HL-60 (cell line): ENCODE measurements around a stretch of chr5.

DNA sequence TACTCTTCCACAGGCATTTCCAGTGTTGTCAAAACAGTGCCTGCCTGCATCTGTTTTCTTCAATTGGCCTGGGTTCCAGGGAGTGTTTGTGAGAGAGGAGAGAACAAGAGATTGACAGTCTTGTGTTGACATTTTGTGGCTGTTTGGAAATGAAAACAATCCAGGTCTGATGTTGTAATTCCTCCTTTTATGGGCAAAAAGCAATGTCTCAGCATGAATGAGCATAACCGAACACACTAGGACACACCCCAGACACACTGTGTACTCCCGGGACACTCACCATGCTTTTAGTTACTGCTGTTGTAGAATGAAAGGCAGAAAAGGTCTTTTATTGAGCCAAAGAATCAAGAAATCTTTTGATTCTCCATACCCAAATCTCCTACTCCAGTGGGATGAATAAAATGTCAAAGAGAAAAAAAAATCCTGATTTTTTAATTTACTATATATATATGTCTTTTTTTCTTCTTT is 208.3 kb upstream of the ANKRD55 start:
- RRBS = no CpG with 5 or more reads among the region's 2 CpGs

GRCh38 chr5:56822950-56823473 is 7.7 kb downstream of the MAP3K1 start:
- RRBS = no CpG with 5 or more reads among the region's 6 CpGs

- RRBS = no CpG with 5 or more reads among the region's 2 CpGs
These were observed 23.0 kb downstream of the MAP3K1 start for GRCh38 chr5:56838272-56838864.

- RRBS = no CpG with 5 or more reads among the region's 4 CpGs
These were observed 43.1 kb downstream of the MAP3K1 start for GRCh38 chr5:56858249-56859002.

- RRBS = no CpG with 5 or more reads among the region's 1 CpG
These were observed 71.0 kb upstream of the GPBP1 start for GRCh38 chr5:57102872-57103213.

DNA sequence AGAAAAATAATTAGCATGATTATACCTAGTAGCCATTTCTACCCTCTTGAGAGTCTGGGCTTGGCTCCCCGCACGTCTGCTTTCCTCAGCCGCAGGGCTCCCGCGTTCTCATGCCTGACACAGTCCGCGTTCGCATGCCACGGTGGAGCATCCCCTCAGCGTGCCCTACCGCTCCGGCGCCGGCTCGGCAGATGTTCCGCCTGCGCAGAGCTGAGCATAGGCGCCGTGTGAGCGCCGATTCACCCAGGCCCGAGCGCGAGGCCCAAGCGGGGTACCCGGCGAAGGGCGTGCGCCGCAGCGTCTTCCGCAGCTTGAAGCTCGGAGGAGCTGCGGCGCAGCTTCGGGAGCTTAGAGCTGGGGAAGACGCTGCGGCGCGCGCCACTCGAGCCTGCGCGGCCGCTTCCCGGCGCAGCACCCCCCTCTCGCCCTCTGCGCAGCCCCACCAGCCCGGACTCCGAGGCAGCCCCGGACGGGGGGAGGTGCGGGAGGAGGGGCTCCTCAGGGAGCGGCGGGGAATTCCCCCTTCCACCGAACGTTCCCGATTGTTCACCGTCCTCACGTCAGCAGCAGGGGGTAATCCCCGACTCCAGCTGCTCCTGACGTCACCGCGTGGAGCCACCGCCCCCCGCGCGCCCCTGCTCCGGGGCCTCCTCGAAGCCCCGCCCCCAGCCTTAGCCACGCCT is 595 bp upstream of the GPBP1 start:
- RRBS = 4% methylated on average over 14 of the region's 73 CpGs

DNA sequence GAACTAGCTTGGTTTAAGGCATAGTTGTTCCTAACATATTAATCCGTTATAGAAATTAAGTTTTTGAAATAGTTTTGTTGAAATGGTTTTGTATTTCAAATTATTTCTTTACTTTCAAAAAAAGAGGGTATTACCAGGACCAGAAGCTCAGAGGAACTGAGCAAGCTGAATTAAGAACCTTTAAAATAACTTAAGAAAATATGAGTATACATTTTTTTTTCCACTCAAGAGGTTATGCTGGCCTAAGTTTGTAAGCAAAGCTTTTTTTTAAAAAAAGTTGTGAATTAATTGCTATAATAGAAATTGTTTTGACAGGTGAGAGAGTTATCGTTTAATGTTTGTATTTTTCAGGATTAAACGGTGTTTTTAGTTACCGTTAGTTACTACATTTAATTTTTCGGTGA is 3.1 kb downstream of the GPBP1 start:
- RRBS = no CpG with 5 or more reads among the region's 5 CpGs

DNA sequence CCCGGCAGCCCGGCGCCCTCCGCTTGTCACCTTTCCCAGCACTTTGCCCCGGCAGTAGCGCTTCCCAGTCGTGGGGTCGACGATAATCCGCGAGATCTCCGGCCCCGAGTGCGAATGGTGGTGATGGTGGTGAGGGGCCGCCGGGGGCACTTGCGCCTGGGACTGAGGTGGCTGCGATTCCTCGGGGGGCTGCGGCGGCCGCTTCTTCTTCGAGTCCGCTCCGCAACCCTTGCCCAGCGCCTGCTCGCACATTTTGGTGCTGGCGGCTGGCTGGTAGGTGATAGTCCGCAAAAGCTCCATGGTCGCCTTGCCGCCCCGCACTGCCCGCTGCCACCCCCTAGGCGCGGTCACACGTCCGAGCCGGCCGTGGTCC is 240 bp downstream of the PLK2 start:
- RRBS = 5% methylated on average over 14 of the region's 39 CpGs

GRCh38 chr5:58982929-58983455 is 400.1 kb downstream of the RAB3C start:
- RRBS = no CpG with 5 or more reads among the region's 12 CpGs

DNA sequence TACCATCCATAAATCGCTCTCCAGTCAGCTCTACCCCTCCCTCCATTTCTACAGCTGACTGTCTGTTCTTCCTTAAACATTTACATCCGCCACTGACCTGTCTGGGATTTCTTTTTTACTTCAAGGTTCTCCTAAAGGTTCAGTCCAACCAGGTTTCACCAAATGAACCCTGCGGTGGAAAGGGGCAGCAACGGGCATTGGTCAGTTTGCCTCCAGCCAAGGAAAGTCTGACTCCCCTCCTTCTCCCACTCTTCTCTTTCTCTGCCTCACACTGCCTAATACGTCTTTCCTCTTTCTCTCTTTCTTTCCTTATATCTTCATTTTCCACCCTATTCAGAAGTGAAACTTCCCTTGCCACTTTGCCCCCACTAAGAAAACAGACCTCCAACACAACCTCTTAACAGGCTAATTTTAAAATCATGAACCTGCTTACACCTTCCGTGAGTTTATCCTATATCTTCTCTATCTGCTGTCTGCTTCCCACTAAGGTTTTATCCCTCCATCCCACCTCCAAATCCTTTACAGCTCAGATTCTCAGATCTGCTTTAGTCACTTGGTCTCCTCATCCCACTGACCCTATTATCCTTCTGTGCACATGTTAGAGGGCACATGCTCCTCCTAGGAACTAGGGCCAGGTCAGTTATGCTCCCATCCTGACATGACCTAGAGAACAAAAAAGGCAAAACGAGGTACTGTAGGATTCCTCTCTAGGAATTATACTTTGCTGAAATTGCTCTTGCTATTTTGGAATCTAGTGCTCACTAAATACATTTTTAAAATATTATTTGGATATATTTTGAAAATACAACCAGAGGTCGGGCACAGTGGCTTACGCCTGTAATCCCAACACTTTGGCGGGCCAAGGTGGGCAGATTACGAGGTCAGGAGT is 439.4 kb downstream of the RAB3C start:
- RRBS = no CpG with 5 or more reads among the region's 11 CpGs

- RRBS = no CpG with 5 or more reads among the region's 5 CpGs
These were observed 541.4 kb downstream of the RAB3C start for GRCh38 chr5:59124113-59124793.

DNA sequence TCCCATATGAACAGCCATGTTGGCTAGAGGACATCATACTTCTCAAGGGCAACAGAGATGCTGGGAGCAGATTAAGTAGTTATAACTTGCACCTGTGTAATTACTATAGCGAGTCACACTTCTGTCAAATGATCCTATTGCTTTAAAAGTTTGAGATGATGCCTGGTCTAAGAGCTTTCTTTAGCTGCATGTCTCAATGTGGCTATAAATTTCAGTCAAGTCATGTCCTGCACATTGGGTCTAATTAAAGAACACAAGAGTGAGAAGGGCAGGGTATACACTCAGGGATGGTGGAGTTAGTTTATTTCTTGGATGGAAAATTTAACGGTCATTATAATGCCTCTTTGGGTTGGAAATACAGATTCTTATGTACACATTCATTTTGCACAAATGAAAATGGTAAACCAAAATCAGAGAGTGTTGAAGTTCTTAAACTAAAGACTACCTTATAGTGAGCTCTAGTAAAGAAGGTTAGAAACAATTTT is 557.3 kb downstream of the RAB3C start:
- RRBS = no CpG with 5 or more reads among the region's 2 CpGs

- RRBS = no CpG with 5 or more reads among the region's 1 CpG
These were observed 610.9 kb downstream of the RAB3C start for GRCh38 chr5:59193802-59194104.

DNA sequence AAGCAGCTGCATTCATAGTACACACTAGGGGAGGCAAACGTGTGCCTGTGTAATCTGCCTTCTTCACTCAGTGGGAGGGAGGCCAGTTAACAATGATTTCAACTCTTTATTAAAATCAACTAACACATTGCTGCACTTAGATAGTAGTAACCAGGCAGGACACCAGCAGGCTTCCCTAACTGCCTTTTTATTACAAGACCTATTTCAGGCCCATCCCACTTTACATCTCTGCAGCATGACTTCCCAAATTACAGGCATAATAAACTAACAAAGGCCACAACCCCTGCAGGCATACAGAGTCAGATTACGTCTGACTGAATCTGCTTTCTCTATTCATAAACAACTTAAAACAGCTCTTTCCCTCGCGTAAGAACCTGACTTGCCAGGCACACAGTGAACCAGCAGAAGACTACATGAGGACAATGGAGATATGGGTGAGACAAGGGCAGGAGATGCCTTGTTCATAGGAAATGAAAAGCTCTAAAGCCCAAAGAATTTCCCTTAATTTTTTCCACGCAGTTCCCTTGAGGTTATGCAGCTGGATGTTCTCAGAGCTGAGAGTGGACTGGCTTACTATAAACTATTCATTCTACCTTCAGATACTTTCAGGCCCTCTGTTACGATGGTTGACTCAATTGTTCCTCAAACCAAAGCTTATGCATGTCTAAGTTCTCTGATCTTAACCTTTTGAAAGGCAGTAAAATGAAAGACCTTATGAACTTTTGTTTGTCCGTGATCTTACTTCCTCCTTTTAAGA is 576.1 kb downstream of the PDE4D start:
- RRBS = no CpG with 5 or more reads among the region's 7 CpGs

- RRBS = no CpG with 5 or more reads among the region's 4 CpGs
These were observed 350.1 kb downstream of the PDE4D start for GRCh38 chr5:59543427-59543841.

DNA sequence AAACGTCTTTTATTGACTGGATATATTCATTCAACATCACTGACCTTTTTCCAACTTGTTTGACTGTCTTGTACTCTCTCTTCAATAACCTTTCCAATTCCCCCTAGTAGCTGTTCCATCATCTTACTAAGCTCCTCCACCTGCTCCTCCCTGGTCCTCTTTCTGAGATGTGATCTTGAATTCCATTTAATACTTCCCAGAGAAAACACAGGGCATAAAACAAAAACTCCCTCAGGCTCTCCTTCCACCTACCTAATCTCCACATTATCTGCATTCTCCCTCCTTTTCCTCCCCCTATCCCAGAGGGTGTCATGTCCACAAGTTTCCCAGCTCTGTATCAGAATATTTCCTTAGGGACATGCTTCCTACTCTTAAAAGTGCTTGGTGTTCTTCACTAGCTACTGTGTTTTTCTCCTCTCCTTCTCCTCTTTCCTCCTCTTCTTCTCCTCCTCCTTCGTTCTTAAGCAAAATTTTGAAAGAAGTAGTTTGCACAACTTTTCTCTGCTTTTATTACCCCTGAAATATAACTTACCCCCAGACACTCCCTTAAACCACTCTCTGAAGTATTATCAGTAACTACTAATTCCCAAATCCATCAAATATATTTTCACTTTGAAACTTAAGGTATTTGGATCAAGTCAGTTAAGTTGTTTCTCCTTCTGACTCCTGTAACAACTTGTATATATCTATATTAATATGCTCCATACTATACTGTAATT is 314.9 kb downstream of the PDE4D start:
- RRBS = no CpG with 5 or more reads among the region's 2 CpGs

DNA sequence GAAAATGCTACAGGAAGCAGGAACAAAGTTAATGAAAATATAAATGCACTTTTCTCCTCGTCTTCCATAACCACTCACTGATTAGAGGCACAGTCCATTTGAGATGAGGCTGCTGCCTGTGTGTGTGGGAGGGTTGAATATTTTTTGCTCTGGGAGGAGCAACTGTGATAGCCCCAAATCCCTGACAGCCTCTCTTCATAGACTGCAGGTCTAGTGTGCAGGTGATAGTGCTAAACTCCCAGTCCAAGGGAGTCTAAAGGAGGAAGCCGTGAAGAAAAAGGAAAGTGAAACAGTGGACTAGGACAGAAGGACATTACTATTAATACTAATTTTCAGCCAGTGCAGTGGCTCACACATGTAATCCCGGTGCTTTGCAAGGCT is 295.1 kb downstream of the PDE4D start:
- RRBS = no CpG with 5 or more reads among the region's 3 CpGs

DNA sequence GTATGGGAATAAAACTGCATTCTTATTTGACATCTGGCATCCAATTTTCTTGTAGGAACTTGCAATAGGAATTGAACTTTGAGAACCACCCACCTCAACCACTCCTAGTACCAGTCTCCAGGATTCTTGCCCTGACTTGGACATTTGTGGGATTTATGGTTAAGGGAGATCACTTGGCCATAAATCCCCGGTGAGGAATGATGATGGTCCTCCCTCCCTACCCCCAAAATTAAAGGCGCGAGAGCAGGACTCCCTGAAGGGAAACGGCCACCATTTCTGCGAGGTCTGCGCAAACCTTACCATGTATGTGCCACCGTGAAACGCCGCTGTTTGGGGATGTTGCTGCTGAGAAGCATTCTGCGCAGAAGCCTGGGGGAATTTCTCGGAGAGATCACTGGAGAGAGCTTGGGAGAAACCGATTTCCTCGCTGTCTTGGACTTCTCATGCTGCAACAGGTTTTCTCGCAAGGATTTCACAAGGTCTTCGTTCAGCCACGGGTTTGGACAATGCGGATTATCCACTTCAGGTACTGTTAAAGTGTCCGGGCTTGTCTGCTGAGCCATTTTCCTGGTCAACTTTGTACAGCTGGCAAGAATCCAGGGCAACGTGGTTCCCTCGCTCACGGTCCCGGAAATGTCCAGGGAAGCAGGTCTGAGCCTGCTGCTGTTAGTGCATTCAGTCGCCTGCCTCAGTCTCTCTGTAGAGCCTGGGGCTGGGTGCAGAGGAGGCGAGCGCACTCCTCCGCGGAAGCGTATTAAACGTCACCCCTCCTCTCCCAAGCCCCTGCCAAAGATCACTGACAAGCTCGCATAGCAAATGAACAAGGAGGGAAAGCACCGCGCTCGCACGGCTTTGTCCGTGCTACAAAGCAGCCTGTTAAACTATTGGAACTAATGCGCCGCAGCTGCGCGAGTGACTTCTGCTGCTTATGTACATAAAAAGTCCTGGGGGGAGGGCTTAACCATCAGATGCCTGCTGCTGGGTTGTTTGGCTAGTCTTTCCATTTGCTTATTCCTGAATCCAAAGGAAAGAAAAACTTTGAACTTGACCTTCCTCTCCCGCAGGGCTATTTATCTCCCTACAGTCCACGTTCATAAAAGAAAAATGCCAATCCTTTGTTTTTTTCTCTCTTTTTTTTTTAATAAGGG is 125.2 kb downstream of the PDE4D start:
- RRBS = 10% methylated on average over 5 of the region's 41 CpGs

DNA sequence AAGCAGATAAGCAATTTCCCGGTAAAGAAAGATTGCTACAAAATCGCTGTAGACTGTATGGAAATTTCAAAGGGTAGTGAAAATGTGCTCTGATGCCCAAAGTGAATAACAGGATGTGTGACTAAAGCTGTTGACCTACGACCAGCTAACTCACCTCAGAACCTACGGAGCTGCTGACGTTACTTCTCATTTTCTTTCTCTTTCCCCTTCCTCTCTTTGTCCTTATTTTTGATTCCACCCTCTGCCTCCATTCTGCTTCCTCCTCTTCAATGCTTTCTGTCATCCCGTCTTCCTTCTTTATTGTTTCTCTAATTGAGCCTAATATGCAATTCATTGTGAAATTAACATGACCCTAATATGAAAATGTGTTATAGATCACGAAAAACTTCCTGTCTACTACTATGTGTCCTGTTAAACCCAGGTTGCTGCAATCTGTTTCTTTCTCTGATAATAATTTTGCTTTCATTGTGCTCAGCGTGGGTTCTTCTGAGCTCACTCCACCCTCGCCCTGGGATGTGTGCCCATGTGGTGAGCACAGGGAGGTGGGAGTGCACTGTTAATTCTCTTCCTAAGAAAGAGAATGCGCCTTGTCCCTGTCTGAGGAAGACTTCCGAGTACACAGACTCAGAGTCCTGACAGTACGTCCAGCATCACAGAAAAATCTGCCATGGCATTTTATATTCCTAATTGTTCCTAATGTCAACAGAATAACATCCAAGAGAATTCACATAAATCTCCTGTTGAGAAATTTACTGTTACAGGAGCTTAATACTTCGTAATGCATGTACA is 102.9 kb downstream of the PDE4D start:
- RRBS = no CpG with 5 or more reads among the region's 13 CpGs

DNA sequence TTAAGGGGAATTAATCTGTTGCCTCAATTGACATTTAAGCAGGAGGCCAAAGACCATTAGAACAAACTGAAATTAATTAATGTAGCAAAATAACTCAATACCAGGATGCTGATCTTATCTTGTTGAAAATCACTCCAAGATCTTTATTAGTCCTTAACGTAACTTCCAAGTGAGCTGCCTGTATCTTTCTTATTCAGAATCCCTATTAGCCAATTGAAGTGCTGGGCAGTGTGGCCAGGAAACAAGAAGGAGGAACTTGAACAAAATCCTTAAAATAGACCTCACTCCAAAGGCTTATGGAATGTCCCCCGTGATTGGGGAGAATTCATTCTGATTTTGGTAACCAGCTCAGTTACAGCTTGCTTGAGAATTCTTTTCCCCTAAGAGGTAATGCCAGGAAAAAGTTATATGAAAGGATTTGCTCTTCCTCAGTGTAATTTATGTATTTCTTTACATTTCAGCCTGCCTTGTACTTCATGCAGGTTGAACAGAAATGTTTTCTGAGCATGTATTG is 171.0 kb downstream of the DEPDC1B start:
- RRBS = no CpG with 5 or more reads among the region's 2 CpGs